Subcutaneous adipose tissue (tissue), 3 donors: Measurements from ENCODE around the genes SLC12A9, ZNHIT1 and IFT22.

GRCh38 chr7:100612679-100613819 is 709 bp downstream of the MOSPD3 start:
- PRO-cap: no peak
- RAMPAGE, long total RNA, 3 experiments: no peak in any of the 3 experiments

DNA sequence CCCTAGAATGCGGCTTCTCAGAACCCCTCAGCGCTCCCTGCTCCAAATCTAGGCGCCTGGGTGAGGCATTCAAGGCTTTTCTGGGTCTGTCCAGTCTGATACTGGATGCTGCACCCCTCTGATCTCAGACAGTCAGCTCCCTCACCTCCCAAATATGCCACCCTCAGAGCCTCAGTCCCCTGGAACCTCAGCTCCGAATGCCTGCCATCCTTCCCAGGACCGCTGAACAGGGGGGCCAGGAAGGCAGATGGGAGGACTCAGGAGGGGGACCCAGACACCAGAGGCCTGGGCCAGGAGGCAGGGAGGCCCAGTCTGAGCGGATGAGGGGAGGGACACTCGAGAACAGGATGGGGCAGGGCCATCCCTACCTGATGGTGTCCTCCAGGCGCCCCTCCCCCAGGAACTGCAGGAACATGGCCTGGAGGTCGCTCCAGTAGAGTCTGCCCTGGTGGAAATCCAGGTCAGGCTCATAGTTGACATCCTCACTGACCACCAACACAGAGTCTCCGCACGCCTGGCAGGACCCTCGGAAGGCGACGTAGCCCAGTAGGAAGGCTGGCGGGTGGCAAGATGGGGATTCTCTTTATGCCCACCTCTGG is 935 bp downstream of the TFR2 start:
- PRO-cap: no peak
- RAMPAGE, long total RNA, 3 experiments: no peak in any of the 3 experiments

DNA sequence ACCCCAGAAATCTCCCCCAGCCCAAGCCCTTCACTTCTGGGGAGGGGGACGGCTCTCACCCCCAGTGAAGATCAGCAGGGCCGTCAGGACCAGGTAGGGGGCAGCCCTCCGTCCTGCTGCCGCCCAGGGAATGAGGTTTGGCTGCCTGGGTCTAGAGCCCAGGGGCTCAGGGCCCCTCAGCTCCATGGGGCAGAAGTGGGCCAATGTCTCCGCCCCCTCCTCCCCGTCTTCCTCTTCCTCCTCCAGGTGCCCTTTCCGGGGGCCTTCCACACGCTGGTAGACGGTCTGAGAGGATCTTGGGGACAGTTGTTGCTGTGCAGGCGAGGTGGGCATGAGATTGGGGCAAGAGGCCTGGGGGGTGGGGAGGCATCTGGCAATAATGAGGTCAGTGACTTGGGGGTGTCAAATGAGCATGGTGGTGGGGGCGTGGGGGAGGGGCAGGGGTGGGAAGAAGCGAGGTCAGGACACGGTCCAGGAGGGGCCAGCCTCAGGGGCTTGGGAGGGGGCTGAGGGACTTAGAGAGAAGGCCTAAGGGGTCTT is 365 bp downstream of the TFR2 start:
- PRO-cap: no peak
- RAMPAGE, long total RNA, 3 experiments: no peak in any of the 3 experiments

- PRO-cap: no peak
- RAMPAGE, long total RNA, 3 experiments: no peak in any of the 3 experiments
These were observed 1.3 kb upstream of the TFR2 start for GRCh38 chr7:100642433-100643249.

DNA sequence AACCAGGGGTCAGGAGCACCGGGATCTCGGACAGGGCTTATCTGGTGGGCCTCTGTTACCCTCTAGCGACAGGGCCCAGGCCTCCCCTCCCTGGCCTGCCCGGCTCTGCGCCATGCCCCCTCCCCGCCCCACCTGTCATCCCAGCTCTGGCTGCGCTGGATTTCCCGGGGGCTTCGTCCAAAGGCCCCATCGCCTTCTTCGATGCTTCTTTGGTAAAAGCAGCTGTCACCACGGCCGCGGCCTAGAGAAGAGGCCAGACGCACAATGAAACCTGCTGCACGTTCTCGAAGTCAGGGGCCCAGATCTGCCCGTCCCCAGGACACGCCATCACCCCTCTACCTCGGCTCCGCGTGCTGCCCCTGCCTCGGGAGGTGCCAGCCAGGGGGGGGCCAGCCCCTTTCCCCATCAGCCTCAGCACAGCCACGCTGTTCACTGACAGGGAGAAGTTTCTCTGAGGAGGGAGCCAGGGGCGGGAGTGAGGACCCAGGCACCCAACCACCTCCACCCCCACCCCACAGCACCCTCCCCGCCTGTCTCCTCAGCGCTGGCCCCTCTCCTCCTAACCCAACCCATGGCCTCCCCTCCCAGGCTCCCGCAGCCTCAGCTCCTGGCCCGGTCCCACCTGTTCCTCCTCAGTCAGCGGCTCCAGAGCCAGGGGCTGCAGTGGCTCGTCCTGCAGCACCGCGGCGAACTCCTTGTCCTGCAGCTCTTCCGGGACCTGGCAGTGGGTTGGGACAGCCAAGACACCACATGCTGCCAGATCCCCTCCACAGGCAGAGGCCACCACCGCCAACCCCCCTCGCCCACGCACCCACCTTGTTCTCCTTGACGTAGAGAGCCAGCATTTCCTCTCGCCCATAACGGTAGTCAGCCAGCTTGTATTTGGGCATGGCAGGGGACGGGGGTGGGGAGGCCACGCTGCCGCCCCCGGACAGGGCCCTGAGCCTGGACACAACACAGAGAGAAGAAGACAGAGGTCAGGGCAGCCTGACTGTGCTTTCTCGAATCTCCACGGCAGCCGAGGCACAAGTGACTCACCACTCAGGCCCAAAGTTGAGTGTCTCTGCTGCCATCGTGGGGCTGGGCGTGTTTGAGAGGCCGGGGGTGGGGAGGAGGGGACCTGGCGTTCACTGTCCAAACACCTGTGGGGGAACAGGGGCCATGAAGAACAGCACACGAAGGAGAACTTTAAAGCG is 6.5 kb downstream of the GIGYF1 start:
- PRO-cap: no peak
- RAMPAGE, long total RNA, 3 experiments: start-site peak on the minus strand in 1 of 3 experiments, centred at positions 418 to 842 of the sequence, 17 reads per replicate

DNA sequence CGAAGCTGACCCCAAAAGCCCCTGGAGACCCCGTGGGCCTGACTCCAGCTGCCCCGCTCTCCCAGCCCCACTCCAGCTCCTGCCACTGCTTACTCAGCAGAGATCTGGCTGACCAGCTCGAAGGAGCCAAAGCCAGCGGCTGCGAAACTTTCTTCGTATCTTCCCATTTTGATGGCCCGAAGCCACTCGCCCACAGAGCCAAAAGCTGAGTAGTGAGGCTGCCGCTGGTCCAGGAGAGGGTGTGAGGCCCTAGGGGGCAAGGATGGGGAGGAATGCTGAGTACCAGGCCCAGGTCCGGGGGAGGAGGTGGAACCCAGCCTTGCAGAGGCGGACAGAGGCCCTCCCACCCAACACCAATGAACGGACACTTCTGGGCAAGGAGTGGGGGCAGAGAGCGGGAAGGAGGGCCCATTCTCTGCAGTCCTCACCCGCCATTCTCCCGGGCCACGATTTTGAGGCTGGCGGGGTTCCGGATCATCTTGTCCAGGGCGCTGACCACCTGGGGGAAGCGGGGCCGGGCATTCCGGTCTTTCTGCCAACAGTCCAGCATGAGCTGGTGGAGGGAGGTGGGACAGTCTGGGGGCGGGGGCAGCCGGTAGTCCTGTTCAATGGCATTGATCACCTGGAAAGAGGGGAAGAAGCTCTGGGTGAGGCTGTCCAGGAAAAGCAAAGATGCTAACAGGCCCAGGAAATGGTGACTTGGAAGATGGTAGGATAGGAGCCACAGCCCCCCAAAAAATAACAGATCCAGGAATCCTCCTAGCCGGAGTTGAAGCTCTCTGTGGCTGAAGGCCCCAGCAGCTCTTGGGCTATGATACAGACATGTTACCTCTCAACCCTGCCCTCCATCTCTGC is 22.0 kb downstream of the EPHB4 start:
- PRO-cap: no peak
- RAMPAGE, long total RNA, 3 experiments: no peak in any of the 3 experiments

GRCh38 chr7:100816461-100816803 is 10.9 kb downstream of the EPHB4 start:
- PRO-cap: no peak
- RAMPAGE, long total RNA, 3 experiments: no peak in any of the 3 experiments

DNA sequence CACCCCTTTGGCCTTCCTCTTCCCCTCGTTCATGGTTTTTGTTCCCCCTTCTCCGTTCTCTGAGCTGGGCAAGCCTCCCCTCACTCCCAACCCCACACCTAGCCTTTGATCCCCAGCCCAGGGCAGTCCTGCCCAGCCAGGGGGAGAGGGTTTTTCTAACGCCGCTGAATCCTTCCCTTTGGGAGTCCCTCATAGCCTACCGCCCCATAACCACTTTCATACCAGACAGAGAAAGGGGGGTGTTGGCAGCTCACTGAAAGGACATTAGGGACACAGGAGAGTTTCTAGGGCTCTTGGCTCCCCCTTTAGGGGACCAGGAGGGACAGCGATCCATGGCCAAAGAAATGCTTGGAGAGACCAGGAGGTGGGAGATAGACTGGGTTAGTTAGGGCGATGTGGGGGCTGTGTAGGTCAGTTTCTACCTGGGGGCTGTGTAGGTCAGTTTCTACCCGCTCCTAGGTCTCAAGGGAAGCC is 1.4 kb downstream of the EPHB4 start:
- PRO-cap: no peak
- RAMPAGE, long total RNA, 3 experiments: no peak in any of the 3 experiments

DNA sequence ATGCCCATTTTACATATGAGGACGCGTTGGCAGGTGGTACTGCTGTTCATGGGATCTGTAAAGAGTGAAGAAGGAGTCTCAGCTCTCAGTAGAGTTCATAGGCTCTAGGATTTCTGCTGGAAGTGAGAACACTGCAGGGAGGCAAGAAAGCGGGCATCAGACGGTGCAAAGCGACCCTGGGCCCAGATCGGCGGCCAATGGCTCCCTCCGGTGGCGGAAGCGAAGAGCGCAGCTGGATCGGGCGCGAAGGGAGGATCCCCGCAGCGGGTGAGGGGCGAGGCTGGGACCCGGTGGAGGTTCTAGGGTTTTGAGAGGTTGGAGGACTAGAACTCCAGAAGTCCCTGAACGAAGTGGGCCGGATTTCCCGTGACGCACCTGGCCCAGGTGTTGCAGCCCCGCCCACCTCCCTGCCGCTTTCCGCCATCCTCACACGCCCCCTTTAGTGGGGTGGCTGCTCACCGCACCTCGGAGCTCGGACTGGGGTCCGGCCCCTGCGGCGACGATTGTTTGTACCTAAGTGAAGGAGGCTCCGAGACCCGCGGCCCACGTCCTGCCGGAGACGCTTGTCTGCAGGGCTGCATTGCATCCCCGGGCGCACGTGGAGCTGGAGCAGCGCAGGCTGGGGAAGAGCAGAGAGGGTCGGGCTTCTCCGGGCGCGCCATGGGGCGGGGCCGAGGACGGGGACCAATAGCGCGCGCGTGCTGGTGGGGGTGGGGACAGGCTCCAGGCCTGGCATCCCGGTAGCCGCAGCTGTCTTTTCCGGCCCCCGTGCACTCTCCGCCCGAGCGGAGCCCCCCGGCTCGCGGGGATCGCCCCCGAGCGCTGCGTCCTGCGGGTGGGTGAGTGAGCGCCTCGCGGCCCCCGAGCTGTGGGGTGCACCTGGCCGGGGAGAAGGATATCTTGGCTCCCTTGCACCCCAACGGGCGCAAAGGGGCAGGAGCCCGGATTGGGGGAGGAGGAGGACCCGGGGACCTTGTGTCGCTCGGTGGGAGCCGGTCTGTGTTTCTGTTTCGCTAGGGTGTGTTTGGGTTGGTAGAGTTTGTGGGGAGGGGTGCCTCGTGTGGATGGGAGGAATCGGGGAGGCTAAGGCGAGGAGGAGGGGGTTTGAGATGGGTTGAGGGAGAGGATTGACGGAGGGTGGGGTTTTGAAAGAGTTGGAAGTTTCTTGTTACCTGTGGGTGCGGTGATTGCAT is at the start of gene SLC12A9:
TSS of gene SLC12A9 (plus strand) at position 713 of the 1,193 bp plus-strand sequence.
- PRO-cap: unidirectional peak, plus-strand start at position 769 of the sequence
- RAMPAGE, long total RNA, 3 experiments: start-site peak on the plus strand in 2 of 3 experiments, centred at positions 734 to 745 of the sequence, 35 to 47 reads per replicate

DNA sequence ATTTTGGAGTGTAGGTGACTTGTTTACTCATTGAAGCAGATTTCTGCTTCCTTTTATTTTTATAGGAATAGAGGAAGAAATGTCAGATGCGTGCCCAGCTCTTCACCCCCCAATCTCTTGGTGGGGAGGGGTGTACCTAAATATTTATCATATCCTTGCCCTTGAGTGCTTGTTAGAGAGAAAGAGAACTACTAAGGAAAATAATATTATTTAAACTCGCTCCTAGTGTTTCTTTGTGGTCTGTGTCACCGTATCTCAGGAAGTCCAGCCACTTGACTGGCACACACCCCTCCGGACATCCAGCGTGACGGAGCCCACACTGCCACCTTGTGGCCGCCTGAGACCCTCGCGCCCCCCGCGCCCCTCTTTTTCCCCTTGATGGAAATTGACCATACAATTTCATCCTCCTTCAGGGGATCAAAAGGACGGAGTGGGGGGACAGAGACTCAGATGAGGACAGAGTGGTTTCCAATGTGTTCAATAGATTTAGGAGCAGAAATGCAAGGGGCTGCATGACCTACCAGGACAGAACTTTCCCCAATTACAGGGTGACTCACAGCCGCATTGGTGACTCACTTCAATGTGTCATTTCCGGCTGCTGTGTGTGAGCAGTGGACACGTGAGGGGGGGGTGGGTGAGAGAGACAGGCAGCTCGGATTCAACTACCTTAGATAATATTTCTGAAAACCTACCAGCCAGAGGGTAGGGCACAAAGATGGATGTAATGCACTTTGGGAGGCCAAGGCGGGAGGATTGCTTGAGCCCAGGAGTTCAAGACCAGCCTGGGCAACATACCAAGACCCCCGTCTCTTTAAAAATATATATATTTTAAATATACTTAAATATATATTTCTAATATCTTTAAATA is 11.4 kb downstream of the SERPINE1 start:
- PRO-cap: unidirectional peak, minus-strand start at position 247 of the sequence; bidirectional peak, plus-strand start at position 618 of the sequence, minus-strand start at position 539 of the sequence
- RAMPAGE, long total RNA, 3 experiments: no peak in any of the 3 experiments

DNA sequence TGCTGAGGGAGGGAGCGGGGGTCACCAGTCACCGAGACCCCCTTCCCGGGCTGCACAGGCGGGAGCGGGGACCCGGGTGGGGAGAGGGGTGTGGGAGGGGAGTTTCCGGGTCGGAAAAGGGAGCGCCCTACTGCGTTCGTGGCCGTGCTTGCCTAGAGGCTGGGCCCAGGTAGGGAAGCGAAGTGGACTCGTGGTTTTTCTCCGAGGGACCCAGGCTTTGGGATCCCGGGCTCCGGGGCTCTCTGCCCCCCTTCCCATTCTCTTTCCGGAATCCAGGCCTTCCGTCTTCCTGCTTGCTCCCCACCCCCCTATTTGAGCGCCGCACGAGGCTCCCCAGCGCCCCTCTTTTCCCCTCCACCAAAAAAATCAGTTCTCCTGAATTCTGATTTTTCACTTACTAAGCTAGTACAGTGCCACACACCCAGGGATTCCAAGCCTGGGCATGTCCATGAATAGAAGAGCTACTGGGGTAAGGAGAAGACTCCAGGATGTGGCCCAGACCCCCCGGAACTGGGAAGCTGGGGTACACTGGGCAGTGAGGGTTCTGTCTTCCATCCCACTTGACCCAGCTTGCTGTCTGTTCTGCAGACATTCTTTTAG is 684 bp downstream of the AP1S1 start:
- PRO-cap: no peak
- RAMPAGE, long total RNA, 3 experiments: no peak in any of the 3 experiments

DNA sequence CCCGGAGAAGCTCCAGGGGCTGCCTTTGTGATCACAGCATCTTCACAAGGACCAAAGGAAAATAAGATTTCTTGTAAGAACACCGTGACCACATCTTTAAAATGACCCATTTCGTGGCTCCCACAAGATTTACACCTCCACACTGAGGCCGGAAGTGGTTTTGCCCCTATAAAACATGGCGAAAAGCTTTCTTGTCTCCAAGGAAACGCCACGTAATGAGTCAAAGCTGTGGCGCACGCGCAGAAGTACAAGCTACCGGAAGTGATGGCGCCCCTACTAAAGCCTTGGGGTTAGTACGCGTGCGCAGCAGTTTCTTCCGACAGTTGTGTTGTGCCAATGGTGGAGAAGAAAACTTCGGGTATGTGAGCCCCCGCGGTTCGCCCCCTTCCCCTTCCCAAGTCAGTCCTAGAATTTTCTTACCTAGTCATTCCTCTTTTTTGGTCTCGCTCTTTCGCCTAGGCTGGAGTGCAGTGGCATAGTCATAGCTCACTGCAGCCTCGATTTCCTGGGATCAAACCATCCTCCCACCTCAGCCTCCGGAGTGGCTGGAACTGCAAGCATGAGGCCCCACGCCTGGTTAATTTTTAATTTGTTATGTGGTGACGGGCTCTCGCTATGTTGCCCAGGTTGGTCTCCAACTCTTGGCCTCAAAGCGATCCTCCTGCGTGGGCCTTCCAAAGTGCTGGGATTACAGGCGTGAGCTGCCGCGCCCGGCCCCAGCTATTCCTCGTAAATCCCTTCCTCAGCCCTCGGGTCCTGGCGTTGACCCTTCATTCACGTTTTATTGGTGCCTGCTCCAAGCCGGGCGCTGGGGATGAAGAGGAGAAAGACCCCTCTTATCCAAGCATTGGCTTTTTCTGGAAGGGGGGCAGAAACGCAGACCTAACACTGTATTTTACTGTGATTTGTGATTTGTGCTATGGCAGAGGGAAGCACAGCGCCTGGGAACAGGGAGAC is at the start of gene ZNHIT1:
TSS of gene ZNHIT1 (plus strand) at position 306 of the 957 bp plus-strand sequence.
- PRO-cap: bidirectional peak, plus-strand start at position 322 of the sequence, minus-strand start at position 144 of the sequence
- RAMPAGE, long total RNA, 3 experiments: start-site peak on the plus strand in 3 of 3 experiments, centred at positions 288 to 318 of the sequence, 482 to 733 reads per replicate

DNA sequence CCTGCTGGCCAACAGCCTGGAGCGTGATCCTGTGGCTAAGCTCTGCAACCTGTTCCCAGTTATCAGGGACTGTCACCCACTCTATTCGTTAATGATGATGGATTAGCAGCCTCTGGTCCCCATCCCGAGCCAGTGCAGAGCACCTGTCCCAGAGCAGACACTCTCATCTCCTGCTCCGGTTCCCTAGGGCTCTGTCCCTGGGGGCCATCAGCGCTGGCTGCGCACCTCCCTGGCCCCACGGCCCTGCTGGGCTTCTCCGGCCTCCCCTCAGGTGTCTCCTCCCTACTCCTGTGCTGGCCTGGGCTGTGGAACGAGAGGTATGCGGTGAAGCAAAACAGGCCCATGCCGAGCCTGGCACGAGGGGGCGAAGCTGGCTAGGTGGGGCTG is 1.1 kb upstream of the CLDN15 start:
- PRO-cap: no peak
- RAMPAGE, long total RNA, 3 experiments: no peak in any of the 3 experiments

DNA sequence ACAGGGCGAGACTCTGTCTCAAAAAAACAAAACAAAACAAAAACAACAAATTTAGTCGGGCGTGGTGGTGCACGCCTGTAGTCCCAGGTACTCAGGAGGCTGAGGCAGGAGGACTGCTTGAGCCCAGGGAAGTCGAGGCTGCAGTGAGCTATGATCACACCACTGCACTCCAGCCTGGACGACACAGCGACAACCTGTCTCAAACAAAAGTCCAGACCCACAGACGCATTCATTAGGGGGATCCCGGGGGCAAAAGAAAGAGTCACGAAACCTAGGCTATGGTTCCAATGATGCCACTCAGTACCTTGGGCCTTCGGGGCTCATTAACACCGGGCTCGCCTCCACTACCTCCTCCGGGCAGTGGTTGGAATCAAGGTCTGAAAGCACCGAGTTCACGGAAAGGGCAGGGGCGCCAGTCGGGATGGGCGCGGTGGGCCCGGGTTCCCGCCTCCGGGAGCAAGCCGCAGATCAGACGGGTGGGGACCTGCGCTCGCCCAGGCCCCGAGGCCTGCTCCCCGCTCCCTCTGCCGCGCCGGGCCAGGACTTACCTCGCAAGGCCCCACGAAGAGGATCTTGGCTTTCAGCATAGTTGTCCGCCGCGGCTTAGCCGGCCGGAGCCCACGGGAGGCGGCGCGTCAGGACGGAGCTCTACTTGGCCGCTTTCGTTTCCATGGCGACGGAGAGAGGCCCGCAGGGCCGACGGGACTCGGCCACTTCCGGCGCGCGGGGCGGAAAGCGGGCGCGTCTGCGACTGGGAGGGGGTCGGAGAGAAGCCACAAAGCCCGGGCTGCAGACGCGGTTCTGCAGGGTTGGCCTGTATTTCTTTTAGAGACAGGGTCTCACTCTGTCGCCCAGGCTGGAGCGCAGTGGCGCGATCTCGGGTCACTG is at the start of gene IFT22:
TSS of gene IFT22 (minus strand) at position 690 of the 888 bp plus-strand sequence.
- PRO-cap: bidirectional peak, plus-strand start at position 713 of the sequence, minus-strand start at position 668 of the sequence
- RAMPAGE, long total RNA, 3 experiments: start-site peak on the minus strand in 2 of 3 experiments, centred at positions 652 to 653 of the sequence, 137 to 214 reads per replicate

- PRO-cap: no peak
- RAMPAGE, long total RNA, 3 experiments: no peak in any of the 3 experiments
These were observed 74.1 kb upstream of the CUX1 start for GRCh38 chr7:101743050-101744075.

GRCh38 chr7:101816837-101817427 is 494 bp upstream of the CUX1 start:
- PRO-cap: no peak
- RAMPAGE, long total RNA, 3 experiments: no peak in any of the 3 experiments

DNA sequence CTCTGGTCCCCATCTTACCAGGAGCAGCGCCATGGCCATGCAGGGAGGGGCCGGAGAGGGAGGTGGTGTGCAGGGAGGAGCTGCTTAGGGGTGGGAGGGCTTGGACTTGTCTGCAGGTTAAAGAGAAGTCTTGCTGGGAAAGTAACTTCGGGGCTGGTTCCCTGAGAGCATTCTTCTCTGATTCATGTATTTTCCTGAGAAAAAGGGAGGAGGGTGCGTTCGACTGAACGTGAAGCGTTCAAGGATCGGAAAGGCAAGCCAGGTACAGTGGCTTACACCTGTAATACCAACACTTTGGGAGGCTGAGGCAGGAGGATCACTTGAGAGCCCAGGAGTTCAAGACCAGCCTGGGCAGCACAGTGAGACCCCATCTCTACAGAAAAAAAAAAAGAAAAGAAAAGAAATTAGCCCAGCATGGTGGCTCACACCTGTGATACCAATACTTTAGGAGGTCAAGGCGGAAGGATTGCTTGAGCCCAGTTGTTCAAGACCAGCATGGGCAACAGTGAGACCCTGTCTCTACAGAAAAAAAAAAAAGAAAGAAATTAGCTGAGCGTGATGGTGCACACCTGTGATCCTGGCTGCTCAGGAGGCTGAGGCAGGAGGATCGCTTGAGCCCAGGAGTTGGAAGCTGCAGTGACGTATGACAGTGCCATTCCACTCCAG is 15.6 kb downstream of the CUX1 start:
- PRO-cap: no peak
- RAMPAGE, long total RNA, 3 experiments: no peak in any of the 3 experiments

DNA sequence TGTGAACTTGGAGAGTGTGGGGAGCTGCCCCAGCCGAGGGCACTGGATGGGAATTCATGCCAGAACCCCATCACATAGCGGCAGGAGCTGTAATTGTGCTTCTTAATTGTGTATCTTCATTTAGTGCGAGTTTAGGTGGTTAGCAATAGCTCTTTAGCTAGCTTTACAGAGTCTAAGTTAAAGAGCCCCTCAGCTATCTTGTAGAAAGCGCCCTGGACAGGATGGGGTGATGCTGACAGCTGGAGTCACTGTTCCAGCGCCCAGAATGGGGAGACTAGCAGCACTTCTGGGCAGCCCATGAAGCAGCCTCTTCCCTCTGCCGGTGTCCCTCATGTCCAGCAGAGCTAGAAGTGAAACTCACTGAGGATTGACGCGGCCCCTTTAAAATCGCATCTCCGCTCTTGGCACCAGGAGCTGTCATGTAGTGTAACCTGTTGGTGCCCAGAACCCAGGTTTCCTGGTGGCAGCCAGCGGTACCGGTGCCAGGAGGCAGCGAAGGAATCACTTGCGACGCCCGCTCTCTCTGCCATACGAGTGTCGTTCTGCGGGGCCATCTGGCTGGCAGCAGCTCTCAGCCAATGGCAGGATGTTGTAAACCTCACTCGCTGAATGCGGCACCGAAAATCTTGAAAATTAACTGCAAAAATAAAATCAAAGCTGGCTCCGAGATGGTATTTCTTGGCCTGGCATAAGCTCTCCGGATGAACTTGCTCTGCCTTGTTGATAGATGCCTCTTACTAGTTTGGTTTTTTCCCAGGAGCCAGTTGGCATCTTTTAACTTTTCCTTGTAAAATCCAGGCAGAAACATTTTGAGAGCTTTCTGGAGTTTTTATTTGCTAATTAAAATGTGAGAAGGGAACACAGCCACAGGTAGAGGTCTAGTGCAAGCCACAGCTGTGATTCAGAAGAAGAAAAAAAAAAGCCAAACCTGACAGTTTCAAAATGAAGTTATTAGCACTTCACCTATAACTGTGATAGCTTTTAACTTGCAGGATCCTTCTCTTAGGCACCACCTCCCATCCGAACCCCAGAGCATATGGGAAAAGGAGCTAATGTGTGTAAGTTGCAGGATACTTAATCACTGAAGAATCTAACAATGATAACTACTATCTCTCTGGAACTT is 82.8 kb downstream of the CUX1 start:
- PRO-cap: unidirectional peak, minus-strand start at position 544 of the sequence
- RAMPAGE, long total RNA, 3 experiments: no peak in any of the 3 experiments

GRCh38 chr7:101913658-101914441 is 96.4 kb downstream of the CUX1 start:
- PRO-cap: no peak
- RAMPAGE, long total RNA, 3 experiments: no peak in any of the 3 experiments

DNA sequence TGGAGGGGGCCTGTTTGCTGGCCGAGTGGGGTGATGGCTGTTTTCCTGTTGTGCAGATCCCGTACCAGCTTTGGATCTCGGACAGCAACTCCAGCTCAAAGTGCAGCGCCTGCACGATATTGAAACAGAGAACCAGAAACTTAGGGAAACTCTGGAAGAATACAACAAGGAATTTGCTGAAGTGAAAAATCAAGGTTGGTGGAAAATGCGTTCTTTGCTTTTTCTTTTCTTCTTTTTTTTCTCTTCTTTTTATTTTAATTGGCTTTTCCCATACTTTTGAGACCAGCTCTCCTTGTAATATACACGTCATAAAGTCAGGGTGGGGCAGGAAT is 189.4 kb upstream of the SH2B2 start:
- PRO-cap: no peak
- RAMPAGE, long total RNA, 3 experiments: no peak in any of the 3 experiments